Epithelial cell of prostate (primary cell): ENCODE measurements around a stretch of chr5.

GRCh38 chr5:167459426-167459691, 480.5 kb downstream of the TENM2 start:
- RRBS = no CpG with 5 or more reads among the region's 1 CpG

GRCh38 chr5:167573197-167574363, 594.8 kb downstream of the TENM2 start:
- RRBS = no CpG with 5 or more reads among the region's 31 CpGs

- RRBS = no CpG with 5 or more reads among the region's 13 CpGs
Measured at GRCh38 chr5:167754768-167755387, 536.6 kb upstream of the WWC1 start.

- RRBS = no CpG with 5 or more reads among the region's 14 CpGs
Measured at GRCh38 chr5:167820053-167821340, 470.9 kb upstream of the WWC1 start.

GRCh38 chr5:168334560-168335251, 43.3 kb downstream of the WWC1 start:
- RRBS = no CpG with 5 or more reads among the region's 5 CpGs

GRCh38 chr5:168353167-168354023, 62.0 kb downstream of the WWC1 start:
- RRBS = no CpG with 5 or more reads among the region's 12 CpGs

GRCh38 chr5:168374215-168374923, 82.9 kb downstream of the WWC1 start:
- RRBS = no CpG with 5 or more reads among the region's 9 CpGs

- RRBS = 79% methylated on average over 3 of the region's 15 CpGs
Measured at GRCh38 chr5:168404102-168404724, 82.1 kb upstream of the RARS1 start.

GRCh38 chr5:168556418-168556872, 22.7 kb downstream of the PANK3 start:
- RRBS = no CpG with 5 or more reads among the region's 1 CpG

DNA sequence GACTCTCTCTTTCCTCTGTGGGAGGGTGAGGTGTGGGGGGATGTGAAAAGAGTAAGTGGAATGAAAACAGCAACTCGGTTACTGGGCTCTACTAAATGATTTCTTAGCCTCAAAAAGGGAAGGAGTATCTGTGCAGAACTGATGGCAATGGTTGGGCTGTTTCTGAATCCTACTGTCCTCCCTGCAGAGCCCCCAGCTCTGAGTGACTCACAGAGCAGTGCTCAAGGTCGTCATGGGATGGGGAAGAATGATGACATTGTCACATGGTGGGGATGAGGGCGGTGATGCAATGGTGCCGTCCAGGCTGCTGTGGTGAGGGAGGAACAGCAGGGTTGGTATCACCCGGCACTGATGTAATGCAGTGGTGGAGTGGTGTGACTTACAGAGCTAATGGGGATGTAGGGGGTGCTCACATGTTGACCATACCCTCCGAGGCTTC, 215.1 kb upstream of the PANK3 start:
- RRBS = no CpG with 5 or more reads among the region's 6 CpGs

DNA sequence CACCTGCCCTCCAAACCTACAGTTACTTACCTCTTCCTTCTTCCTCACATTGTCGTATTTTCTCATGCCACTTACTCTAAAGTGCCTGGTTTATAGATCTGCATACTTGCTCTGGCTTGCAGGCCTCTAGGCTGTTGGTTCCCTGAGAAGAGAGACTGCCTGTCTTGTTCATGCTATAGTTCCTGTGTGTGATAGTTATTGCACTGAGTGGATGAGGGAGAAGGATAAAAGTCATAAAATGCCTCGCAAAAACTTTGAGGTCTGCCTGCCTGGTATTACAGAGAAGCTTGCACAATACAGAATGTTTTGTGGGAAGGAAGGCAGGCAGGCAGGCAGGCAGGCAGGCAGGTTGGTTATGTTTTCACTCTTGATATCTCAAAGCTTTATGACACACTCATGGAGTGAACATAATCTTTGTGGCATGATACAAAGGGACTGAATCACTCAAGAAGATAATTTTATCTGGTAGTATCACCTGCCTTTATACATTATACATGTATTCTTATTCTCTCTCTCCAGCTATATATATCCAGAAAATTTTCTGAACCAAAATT, 287.1 kb downstream of the SLIT3 start:
- RRBS = no CpG with 5 or more reads among the region's 2 CpGs

GRCh38 chr5:170278348-170279383, 18.9 kb downstream of the LCP2 start:
- RRBS = no CpG with 5 or more reads among the region's 12 CpGs

- RRBS = no CpG with 5 or more reads among the region's 5 CpGs
Measured at GRCh38 chr5:170287561-170288269, 9.9 kb downstream of the LCP2 start.

DNA sequence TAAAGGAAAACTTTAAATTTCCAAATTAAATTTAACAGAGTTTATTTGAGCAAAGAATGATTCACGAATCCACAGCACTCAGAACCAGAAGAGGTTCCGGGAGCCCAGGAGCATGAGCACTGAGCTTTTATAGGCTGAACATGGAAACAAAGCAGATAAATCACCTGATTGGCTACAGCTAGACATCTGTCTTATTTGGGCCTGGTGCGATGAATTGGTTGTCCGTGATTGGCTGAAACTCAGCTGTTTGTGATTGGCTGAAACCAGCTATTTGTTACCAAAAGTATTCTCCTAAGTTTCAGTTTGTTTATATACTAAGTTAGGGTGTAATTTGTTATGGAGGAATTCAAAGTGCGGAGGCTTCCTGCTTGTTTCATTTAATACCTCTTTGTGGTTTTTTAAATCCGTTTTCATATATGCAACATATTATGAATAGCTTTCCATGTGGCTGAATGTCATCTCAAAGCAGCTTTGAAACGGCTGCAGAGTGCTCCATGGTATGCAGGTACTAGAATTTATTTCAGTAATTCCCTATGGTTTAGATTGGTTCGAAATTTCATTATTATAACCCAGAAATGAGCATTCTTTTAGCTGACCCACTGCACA, 15.8 kb upstream of the LCP2 start:
- RRBS = no CpG with 5 or more reads among the region's 8 CpGs

DNA sequence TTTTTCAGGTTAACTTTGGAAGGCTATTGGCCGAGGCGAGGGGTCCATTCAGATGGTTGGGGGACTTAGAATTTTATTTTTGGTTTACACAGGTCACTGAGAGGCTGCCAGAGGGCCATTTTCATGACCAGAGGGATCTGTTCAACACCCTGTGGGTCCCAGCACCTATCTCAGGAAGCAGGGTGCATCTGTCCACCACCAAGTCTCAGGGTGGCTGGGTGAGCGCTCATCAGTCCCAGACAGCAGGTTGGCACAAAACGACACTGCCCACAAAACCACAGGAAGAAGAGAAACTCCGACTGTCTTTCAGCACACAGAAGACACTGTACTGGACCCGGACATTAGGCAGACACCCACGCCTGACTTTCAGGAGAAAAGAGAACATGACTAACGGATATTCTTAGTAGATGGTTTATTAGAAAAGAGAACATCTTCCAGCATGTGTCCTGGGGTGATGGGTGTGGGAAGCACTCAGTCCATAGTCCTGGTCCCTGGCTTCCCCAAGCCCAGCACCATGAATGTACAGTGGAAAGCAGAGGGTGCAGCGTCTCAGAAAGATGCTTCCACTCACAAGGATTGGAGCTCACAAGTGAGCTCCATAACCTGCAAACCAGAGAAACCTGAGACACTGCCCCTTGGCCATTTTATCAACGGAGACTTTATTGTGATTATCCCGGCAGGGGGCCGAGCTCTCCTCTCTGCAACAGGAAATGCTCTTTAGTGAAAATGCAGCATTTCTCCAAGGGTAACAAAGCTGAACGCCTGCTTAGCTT, 35.7 kb upstream of the LCP2 start:
- RRBS = no CpG with 5 or more reads among the region's 13 CpGs

DNA sequence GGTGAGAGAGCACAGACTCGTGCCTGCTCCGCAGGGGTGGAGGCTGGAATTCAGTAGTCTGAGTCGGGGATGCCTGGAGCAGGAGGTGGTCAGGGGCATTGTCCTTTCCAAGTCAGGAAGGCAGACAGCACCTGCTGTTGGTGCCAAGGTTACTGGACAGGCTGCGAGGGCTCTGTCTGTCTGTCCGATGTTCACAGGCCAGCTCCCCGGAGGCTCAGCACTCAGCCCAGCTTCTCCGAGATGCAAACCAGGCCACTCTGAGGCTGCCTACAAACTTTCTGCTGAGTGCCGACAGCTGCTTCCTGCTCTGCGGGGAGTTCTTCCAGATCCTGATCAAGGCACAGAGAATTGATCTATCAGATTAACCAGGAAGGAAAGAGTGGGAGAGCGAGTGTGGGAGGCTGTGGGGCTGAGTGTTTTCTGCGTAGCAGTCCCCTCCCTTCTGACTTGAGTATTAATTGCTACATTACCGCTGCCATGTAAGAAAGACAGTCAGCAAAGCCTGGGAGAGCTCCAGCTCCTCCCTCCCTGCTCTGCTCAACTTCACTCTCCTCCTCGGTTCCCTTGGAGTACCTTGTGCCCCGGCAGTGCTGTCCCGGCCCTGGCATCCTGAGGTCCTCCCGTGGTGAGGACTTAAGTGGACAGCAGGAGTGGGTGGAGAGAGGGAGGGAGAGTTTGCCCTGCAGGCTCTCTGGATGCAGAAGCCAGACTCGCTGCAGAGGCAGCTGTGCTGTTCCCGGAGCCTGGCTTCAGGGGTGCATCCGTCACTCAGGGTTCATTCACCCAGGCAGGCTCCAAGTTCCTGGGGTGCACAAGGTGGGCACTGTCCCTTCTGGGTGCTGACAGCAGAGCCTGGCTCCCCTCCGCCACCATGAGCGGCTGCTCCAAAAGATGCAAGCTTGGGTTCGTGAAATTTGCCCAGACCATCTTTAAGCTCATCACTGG, 35.9 kb downstream of the KCNMB1 start:
- RRBS = no CpG with 5 or more reads among the region's 22 CpGs

GRCh38 chr5:170552519-170553094, 48.8 kb downstream of the KCNIP1 start:
- RRBS = no CpG with 5 or more reads among the region's 13 CpGs

DNA sequence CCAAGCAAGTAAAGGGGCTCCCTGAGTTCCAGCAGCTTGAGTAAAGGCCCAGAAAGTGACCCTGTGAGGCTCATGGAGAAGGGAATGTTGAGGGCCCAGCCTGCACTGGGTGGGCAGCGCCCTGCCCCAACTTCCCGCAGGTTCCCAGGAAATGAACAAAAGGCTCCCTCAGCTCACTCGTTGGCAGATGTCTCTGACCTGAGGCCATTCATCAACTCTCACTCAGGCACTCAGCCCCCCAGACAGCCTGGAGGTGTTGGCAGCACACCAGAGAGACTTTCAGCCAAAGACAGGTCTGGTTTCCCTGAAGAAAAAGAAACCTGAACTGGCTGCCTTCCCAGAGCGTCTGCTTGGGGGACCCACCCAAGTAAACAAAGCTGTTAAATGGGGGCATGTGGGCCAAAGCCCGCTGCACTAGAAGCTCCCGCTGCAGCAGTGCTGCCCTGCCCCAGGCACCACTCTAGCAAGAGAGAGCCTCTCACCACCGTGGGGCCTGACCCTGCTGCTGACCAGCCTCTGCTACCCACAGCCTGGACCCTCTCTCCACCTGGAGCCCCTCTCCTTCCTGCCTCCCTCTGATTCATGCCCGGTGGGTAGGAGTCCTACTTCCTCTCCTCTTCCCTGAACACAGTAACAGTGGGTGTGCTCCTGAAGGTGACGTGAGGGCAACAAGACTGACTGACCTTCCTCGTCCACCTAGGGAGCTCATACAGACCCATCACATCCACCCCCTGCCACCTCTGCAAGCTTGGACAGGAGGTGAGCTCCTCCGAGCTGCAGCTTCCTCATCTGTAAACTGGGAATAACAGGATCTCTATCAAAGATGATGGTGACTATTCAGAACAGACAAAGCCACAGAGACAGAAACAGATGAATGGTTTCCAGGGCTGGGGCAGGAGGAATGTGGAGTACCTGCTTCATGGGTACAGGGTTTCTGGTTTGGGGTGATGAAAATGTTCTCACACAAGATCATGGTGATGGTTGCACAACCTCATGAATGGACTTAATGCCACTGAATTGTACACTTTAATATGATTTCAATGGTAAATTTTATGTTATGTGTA, 31.1 kb upstream of the GABRP start:
- RRBS = no CpG with 5 or more reads among the region's 11 CpGs

DNA sequence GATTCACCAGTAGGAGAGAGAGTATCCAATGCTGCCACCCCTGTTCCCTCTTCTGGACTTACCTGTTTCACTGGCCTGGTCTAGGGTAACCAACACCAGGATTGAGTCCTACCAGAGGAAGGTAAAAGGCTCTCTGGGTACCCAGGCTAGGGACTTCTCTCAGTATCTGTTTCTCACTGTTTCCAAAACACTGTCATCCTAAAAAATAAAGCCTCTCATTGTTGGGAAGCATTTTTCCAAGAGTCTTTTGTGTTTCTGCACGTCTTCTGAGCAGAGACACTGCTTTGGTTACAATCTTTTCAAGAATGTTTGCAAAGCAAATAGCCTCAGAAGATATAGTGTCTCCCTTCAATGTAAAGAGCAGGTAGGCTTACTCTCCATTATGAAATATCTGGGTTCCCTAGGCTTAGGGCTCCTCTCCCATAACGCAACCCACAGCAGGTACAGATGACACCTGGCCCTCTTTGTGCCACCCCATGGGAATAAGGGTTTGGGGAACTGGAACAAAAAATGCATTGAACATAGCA, 30.0 kb upstream of the GABRP start:
- RRBS = no CpG with 5 or more reads among the region's 2 CpGs

GRCh38 chr5:170767395-170768091, 16.0 kb upstream of the GABRP start:
- RRBS = no CpG with 5 or more reads among the region's 9 CpGs